ENCODE results near the genes FAM180B, AGBL2, TRIM48, OR5D16, OR5T2, OR5T3 and OR5AR1.

- PRO-cap: no peak
- CAGE, long polyA plus RNA: no peak
Measured at GRCh38 chr11:47586405-47586871, at the start of gene FAM180B. FAM180B (plus strand) TSS chr11:47586678.

GRCh38 chr11:47587134-47588473 lies 1.1 kb downstream of the FAM180B start:
- PRO-cap: no peak
- CAGE, long polyA plus RNA: no peak

GRCh38 chr11:47714397-47715886 lies at the start of gene AGBL2:
AGBL2 (minus strand) TSS chr11:47715369.
- PRO-cap: unidirectional peak, plus-strand start at chr11:47714855; bidirectional peak, plus-strand start at chr11:47715165, minus-strand start at chr11:47715051; bidirectional peak, plus-strand start at chr11:47715507, minus-strand start at chr11:47715352
- CAGE, long polyA plus RNA: no peak

DNA sequence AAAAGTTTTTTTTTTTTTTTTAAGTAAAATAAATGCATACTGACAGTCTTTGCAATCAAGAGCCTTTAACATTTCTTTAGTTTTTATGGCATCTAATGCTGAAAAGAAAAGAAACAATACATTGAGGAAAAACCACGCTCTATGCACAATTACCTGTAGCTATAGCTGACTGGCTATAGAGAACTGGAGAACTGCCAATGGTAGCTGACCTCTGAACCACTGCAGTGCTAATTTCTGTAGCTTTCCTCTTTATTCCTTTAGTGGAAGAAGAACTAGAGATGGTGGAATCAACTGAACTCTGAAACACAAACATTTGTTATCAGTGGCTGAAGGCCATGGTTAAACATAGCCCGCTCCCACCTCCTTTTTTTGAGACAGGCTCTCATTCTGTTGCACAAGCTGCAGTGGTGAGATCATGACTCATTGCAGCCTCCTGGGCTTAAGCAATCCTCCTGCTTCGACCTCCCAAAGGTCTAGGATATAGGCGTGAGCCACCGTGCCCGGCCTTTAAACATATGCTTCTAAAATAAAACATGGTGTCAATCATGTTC lies 8.8 kb upstream of the AGBL2 start:
- PRO-cap: no peak
- CAGE, long polyA plus RNA: no peak

- PRO-cap: no peak
- CAGE, long polyA plus RNA: no peak
Measured at GRCh38 chr11:47743703-47744454, 23.3 kb downstream of the FNBP4 start.

- PRO-cap: no peak
- CAGE, long polyA plus RNA: no peak
Measured at GRCh38 chr11:47800864-47801149, 33.7 kb upstream of the FNBP4 start.

- PRO-cap: bidirectional peak, plus-strand start at chr11:47918141, minus-strand start at chr11:47917977; bidirectional peak, plus-strand start at chr11:47918345, minus-strand start at chr11:47918203
- CAGE, long polyA plus RNA: no peak
Measured at GRCh38 chr11:47917701-47918596, 62.4 kb upstream of the PTPRJ start.

DNA sequence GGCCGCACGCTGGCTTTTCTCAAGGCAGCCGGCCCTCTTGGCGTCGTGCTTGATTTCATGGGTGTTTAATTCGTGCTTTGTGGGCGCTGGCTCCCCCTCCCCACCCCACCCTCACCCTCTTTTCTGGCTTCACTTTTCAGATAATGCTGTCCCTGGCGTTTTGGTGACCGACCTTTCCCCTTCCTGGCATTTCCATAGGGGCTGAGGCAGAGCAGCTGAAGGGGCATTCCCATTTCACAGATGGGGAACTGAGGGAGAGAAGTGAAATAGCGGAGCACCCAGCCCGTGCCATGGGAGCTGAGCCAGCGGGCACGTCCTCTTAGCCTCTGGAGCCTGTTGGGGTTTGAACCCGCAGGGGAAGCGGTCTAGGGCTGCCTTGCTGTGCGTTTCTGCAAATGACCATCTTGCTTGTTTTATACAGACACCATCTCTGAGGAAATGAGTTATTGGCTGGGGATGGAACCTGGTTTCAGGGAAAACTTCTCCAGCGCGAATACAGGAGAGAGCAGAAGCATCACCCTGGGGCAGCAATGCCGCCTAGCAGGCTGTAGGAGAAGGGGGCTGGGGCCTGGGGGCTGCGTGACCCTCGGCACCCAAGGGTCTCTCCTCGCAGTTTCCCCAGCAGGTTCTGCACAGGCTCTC lies 1.3 kb downstream of the PTPRJ start:
- PRO-cap: no peak
- CAGE, long polyA plus RNA: no peak

- PRO-cap: no peak
- CAGE, long polyA plus RNA: no peak
Measured at GRCh38 chr11:48033341-48033938, 53.1 kb downstream of the PTPRJ start.

- PRO-cap: no peak
- CAGE, long polyA plus RNA: no peak
Measured at GRCh38 chr11:48055188-48056509, 75.3 kb downstream of the PTPRJ start.

- PRO-cap: no peak
- CAGE, long polyA plus RNA: no peak
Measured at GRCh38 chr11:48095852-48096688, 115.7 kb downstream of the PTPRJ start.

GRCh38 chr11:55261970-55262300 lies at the start of gene TRIM48:
TRIM48 (plus strand) TSS chr11:55262155.
- PRO-cap: no peak
- CAGE, long polyA plus RNA: no peak

DNA sequence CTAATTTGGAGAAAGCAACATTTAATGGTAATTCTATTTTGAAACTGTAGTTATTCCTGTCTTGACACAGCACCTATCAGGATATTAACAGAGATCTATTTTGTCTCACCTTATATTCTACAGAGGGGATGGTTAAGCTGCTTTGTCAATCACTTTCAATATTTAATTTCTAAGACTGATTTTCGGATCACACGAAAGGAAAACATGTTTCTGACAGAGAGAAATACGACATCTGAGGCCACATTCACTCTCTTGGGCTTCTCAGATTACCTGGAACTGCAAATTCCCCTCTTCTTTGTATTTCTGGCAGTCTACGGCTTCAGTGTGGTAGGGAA lies at the start of gene OR5D16:
TSS of gene OR5D16 (plus strand) at position 205 of the 335 bp plus-strand sequence.
- PRO-cap: no peak
- CAGE, long polyA plus RNA: no peak

DNA sequence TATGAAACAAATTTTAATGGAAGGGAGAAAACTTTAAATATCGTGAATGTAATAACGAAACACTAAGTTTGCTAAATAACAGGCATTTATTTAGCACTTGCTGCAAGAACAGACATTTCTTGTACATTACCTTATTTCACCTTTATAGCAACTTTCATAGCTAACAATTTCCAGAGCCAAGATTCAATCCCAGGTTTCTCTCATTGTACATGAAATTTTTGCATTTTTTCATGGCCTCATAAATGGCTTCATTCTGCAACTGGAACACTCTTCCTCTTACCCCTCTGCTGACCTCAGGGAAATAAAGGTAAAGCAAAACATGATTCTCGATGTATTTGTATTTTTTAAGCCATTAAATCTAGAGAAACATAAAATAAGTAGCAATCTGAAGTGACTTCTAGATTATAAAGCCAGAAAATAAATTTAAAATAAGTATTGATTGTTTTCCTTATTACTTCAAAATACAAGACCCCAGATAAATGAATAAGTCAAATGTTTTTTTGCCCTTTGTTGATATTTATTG lies at the start of gene OR5T2:
TSS of gene OR5T2 (minus strand) at position 209 of the 523 bp plus-strand sequence.
- PRO-cap: no peak
- CAGE, long polyA plus RNA: no peak

GRCh38 chr11:56252076-56252320 lies at the start of gene OR5T3:
OR5T3 (plus strand) TSS chr11:56252254.
- PRO-cap: no peak
- CAGE, long polyA plus RNA: no peak

DNA sequence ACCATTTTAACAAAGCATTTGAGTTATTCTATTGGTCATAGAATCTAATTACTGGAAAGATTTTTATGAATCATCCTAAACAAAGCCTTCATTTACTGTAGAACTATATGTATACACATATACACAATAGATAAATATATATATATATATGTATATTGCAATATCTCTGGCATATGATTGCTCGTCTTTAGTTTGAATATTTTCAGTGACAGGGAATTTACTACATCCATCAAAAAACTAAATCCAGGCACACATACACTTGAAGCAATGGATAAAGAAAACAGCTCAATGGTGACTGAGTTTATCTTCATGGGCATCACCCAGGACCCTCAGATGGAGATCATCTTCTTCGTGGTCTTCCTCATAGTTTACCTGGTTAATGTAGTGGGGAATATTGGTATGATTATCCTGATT lies at the start of gene OR5AR1:
TSS of gene OR5AR1 (plus strand) at position 268 of the 414 bp plus-strand sequence.
- PRO-cap: no peak
- CAGE, long polyA plus RNA: no peak

DNA sequence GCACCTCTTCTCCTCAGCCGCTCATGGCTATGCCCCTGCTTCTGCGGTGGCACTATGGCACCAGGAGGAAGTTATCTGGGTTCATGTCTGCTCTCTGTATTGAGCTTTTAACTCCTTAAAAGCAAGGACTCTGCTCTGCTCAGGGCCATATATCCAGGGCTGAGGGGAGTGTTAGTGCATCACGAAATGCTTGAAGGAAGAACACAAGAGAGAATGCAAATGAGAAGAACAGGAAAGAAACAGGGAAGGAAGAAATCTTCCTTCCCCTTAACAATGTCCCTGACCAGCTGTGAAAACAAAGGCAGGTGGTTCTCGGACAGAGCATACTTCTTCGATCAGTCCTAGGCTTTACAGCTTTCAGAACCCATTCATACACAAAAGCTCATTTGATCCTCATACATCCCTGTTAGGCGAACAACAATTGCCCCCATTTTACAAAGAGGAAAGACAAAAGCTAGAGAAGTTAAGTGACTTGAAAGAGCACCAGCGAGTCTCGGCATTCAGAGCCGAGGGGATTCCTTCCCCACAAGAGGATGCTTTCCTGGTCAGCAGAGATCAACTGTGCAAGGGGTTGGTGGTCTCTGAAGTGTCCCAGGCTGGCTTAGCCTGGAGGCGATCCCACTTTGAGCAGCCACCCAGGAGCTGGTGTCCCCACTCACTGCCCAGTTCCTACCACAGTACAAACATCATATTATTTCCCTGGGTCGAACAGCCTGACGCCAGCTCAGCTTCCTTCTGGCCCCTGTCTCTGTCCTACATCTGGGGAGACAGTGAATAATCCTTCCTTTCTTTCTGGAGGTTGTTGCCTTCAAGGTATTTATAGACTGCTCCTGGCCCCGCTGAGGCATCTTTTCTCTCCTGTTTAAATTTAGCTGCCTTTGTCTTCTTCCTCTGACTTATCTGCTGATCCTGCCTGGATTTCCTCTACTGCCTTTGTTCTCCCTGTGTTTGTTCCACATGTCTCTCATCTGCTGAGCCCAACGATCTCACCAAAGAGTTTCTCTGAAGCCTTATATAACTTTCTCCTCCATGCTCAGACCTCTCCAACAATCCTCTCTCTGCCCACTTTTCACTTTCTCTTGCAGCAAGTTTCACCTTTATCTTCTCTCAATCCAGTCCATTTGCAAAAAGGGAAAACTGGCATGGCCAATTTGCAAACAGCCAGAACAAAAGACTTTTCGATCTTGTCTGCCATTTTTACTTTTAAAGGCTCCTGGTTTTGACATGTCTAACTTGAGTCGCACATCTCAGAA lies 57.0 kb upstream of the LRRC55 start:
- PRO-cap: no peak
- CAGE, long polyA plus RNA: no peak

DNA sequence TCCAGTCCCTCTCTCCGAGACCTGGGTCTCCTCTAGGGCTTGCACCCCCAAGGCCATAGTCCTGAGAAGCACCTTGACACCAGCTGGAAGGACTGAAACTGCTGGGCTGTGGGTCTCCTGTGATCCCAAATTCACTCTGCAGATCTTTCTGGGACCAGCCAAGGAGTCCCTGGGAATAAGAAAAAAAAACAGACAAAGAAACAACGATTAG lies 14.5 kb downstream of the TNKS1BP1 start:
- PRO-cap: no peak
- CAGE, long polyA plus RNA: no peak

DNA sequence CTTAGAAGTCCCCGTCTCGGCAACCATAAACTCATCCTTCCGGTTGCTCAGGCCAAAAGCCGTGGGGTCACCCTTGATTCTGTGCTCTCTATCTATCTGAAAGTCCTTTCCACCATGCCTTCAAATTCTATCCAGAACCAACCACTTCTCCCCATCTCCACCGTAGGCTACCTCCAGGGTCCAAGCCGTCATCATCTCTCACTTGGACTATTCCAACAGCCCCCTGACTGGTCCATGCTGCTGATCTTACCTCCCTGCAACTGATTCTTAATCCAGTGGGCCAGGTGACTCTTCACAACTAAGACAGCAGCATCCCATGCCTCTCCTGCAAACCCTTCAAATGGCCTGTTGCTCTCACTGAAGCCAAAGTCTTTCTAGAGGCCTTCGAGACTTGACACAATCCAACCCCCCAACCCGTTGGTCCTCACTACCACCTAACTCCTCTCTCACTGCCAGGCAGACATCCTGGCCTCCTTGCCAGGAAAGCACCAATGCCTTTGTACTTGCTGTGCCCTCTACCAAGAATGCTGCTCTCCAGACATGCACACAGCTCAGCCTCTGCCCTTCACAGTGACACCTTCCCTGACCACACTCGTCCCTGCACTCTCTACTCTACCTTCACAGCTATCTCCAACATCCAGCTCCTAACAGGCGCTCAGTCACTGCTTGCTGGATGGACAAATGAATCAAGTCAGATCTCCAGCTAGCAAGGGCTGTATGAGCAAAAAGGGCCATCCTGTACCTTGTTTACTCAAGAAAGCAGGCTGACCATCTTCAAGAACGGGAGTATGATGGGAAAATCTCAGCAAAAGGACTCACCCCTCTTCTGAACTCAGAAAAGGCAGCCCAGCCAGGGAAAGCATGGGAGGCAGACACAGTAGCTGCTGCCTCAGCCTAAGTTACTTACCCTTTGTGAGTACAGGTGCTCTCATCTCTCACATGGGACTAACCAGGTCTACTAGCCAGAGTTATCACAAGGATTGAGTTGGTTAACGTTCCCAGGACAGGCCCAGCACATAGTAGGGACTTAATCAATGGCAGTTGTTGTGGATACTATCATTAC lies 7.9 kb downstream of the TNKS1BP1 start:
- PRO-cap: no peak
- CAGE, long polyA plus RNA: no peak

GRCh38 chr11:57321159-57321506 lies 3.6 kb downstream of the TNKS1BP1 start:
- PRO-cap: no peak
- CAGE, long polyA plus RNA: no peak